Bronchus (tissue), 1 donor: ENCODE results near the genes PNMA8A, TMEM160, CCDC9 and INAFM1.

GRCh38 chr19:46412569-46412975 is 792 bp downstream of the CCDC8 start:
- PRO-cap = no peak

DNA sequence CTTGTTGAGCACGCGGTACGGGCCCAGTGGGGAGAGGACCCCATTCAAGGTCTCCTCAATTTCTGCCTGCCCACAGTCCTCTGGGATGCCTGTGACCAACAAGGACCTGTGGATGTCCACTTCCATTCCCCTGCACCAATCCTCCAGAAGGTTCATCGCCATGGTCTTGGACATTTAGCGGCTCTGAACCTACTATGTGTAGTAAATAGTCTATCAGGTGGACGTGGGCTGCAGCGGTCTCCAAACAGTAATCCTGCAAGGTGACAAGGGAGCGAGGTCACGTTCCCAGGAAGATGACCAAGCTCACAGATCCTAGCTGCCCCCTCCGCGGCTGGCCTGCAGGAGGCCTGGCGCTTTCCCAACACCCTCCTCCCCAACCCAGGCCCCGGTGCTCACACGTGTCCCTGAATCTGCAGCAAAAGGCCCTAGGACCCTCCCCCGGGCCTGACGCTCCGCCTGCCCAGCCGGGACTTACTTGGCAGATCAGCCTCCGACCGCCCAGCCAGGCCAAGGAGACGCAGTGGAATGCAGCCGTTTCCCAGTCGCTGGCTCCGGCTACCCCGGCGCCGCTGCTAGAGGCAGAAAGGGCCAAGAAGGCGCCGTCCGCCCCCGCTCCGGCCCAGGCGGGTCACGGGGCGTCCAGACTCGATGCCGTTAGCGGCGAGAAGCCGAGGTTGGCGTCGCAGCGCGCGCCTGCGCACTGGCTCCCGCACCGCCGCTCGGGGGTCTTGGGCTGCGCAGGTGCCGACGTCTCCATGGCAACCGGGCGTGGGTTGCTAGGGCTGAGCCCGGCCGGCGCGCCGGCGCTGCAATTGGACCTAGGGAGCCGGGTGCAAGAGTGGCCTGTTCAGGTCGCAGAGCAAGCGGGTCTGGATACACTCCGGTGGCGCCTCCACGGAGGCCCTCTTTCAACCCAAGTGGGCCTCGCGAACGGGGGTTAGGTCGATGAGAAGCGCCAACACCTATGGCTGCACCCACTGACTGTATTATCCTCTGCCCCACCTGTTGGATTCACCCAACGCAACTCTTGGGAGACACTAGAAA is at the start of gene PNMA8A:
TSS of gene PNMA8A (minus strand) at position 702 of the 1,044 bp plus-strand sequence.
- PRO-cap = no peak

DNA sequence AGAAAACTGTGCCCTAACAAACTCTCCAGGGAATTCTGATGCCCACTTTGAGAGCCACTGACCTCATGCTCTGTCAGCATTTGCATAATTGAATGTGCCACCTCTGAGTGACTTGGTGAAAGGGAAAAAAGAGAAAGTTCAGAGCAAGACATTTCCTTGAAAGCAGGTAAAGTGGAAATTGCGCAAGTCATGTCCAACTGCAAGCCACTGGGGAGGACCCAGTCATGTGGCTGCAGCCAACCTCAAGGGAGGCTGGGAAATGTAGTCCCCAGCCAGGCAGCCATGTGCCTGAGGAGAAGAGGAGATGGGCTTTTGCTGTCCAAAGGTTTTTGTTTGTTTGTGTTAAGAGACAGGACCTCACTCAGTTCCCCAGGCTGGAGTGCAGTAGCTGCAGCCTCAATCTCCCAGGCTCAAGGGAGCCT is 50.8 kb upstream of the PNMA8B start:
- PRO-cap = no peak

- PRO-cap = no peak
These were observed 4.3 kb downstream of the CALM3 start for GRCh38 chr19:46605305-46605904.

DNA sequence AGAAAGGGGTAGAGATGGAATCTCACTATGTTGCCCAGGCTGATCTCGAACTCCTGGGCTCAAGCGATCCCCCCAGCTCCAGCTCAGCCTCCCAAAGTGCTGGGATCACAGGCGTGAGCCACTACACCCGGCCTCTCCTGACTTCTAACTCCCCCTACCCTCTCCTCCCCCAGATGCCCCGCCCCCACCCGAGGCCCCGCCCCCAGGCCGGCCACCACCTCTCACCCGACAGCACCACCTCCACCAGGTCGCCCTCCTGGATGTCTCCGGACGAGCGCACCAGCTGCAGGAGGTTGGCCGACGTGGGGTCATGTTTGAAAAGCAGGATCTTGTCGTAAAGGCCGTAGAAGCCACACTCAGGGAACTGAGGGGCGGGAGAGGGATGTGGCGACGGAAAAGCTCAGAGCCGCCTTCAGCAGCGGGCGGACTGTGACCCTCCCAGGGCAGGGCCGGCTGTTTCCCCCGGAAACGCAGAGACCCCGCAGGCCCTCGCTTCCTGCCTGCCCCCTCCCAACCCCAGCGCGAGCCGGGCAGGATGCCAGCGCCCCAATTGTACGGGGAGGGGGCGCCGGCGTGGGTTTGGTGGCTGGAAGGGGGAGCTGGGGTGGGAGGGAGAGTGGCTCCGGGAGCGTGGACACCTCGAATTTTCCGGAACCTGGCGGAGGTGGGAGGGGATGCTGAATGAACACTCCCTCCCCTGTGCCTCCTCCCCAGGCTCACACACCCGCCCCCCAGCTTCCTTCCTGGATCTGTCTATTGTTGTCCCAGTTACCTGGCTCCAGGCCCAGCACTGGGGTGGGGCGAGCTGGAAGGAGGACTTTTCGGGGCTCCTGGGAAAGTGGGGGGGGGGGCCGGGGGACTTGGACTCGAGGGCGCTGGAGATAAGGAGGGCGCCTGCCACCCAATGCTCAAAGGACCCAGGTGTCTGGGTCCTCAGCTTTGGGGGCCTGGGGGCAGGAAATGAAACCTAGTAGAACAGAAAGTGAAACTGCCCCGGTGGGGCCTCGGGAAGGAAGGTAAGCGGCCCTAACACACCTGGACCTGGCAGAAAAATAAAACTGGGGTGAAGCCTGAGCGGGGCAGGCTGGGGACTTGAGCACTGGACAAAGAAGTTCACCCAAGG is 2.9 kb downstream of the PRKD2 start:
- PRO-cap = unidirectional peak, plus-strand start at position 246 of the sequence; unidirectional peak, plus-strand start at position 355 of the sequence; bidirectional peak, plus-strand start at position 790 of the sequence, minus-strand start at position 657 of the sequence; bidirectional peak, plus-strand start at position 1,055 of the sequence, minus-strand start at position 935 of the sequence

DNA sequence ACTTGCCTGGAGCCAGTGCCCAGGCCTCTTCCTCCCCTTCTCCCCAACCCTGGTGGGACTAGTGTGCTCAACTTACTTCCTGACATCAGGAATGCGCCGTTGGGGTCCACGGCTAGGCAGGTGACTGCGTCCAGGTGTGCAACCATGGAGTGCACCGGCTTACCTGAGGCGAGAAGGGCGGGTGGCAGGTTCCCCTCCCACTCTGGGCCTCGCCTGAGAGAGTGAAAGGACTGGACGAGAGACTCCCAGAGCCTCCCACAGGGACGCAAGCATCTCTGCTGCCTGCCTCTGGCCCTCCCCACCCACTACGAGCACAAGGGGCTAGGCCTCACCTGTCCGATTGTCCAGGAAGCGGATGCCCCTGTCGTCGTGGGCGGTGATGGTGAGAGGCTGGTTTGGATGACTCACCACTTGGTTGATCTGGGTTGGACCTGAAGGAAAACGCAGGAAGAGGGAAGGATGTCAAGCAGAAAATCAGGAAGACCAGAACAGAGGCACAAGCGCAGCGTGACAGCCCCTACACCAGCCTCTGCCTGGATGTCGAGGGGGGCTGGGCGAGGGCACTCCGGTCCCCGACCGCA is 5.1 kb upstream of the PRKD2 start:
- PRO-cap = no peak

DNA sequence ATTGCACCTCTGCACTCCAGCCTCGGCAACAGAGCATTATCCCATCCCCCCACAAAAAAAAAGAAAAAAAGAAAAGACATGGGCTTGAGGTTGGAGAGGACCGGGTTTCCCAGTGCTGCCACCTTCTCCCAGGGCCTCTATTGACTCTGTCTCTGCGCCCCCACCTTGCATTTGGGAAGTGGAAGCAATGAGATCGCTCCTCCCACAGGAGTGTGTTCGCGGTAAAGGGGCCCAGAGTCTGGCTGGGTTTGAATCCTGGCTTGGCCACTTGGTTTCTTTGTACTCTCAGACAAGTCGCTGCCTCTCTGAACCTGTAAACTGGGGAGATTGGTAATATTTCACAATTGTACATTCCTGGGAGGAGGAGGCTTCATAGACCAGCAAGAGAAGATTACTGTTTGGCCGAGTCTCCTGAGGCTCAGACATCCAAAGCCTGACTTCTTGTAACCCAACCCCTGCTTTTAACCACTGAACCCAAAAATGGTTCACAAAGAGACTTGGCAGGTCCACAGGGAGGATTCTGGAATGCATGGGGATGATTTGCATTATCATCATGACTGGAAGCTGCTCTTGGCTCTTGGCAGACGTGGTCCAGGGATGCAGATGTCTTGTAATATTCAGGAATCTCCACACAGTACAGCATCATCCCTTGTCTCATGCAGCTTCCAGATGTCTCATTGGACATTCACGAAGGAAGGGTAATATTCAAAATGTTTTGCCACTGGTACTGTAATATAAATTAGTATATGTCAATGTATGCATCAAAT is 13.6 kb upstream of the STRN4 start:
- PRO-cap = no peak

GRCh38 chr19:46812922-46814081 is 24.9 kb upstream of the SLC1A5 start:
- PRO-cap = bidirectional peak, plus-strand start at chr19:46813111, minus-strand start at chr19:46813029; bidirectional peak, plus-strand start at chr19:46813370, minus-strand start at chr19:46813264; unidirectional peak, minus-strand start at chr19:46813698

DNA sequence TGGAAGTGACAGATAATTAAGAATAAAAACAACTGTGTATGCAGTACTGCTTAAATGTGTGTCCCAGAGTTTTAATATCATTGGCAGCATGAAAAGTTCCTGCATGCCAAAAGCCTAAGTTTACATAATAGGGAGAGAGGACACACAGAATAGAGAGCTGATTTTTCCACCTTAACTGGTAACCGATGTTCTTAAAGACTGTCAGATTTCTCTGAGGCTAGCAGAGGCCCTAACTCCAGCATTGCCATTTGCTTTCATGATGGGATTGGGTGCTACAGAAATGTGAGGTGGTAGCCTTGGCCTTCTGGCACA is 4.0 kb downstream of the ARHGAP35 start:
- PRO-cap = no peak

DNA sequence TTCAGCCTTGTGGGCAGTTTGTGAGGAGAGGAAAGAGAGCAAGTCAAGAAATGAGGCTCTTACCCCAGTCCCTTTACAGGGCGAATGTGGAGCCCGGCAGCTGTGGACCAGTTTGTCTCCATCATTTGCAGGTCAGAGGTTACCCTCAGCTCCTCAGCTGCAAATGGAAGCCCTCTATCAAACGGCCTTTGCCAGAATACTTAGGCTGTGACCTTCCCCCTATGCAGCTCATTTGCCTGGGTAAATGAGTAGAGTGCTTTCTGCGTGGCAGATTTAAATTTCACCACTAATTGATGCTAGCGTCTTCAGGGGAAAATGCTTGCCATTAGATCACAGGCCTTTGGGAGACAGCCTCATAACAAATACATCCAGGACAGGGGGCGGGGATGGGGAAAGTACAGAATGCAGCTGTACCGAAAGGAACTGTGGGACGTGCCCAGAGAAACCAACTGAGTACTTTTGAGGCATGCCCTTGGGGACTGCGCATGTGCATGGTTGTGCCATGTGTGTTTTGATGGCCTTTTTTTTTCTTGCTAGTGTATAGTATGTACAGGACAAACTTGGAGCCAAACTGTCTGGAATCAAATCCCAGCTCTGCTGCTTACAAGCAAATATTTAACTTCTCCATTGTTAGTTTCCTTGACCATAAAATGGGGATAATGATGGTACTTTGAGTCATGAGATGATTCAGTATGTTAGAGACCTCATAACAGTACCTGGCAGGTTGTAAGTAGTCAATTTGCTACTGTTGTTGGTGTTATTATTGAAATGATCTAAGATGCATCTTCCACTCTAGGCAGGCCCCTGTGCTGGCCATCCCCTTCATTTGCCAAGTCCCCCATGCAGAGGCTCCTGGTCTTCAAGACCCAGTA is 68.5 kb upstream of the NPAS1 start:
- PRO-cap = no peak

DNA sequence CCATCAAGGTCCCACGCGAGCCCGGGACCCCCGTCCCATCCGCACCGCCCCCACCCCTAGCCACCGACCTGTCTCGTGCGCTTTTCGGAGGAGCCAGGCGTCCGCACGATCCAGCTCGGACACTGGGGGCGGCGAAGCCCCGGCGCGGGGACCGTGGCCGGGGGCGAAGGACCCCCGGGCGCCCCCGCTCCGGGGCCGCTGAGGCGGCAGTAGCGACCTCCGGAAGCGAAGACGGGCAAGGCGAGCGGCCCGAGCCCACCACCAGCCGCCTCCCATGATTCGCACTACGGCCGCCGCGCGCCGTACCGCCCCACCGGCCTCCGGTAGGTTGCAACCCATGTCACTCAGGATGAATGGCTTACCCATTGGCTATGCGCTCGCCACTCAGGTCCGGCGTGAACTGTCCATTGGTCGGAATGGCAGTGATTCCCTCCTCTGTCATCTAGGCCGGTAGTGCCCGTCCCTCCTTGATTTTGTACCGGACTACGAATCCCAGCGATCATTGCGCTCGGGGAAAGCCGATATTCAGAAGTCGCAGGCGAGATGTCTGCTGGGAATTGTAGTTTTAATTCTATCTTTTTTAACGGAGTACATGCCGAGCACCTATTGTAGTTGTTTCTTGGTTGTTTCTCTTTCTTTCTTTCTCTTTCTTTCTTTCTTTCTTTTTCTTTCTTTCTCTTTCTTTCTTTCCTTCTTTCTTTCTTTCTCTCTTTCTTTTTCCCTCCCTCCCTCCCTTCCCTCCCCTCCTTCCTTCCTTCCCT is at the start of gene TMEM160:
TSS of gene TMEM160 (minus strand) at position 286 of the 761 bp plus-strand sequence.
- PRO-cap = unidirectional peak, minus-strand start at position 233 of the sequence; bidirectional peak, plus-strand start at position 574 of the sequence, minus-strand start at position 276 of the sequence

GRCh38 chr19:47157941-47158212 is 27.2 kb downstream of the SAE1 start:
- PRO-cap = no peak

- PRO-cap = no peak
These were observed 28.3 kb downstream of the SAE1 start for GRCh38 chr19:47158810-47159474.

DNA sequence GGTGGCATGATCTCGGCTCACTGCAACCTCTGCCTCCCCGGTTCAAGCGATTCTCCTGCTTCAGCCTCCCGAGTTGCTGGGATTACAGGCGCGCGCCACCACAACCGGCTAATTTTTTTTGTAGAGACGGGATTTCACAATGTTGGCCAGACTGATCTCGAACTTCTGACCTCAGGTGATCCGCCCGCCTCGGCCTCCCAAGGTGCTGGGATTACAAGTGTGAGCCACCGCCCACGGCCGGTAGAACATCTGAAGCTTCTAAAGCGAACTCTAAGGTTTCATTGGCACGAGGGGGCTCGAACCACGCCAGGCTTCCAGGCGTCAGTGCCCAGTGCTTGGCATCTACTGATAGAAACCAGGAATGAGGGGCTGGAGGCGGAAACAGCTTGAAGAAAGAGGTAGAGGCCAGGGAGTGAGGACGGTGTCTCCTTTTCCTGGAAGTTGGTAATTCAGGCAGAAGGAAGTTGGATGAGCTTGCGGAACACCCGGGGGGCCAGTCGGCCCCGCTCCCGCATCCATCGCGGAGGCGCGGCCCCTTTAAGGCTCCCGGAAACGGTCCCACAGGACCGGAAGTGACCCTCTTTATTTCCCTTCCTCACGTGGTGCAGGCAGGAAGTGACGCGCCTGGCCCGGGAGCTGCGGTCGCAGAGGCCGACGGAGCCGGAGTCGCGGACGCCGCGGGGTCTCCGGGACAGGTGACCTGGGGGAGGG is at the start of gene CCDC9:
TSS of gene CCDC9 (plus strand) at position 611 of the 711 bp plus-strand sequence.
- PRO-cap = bidirectional peak, plus-strand start at position 611 of the sequence, minus-strand start at position 558 of the sequence

DNA sequence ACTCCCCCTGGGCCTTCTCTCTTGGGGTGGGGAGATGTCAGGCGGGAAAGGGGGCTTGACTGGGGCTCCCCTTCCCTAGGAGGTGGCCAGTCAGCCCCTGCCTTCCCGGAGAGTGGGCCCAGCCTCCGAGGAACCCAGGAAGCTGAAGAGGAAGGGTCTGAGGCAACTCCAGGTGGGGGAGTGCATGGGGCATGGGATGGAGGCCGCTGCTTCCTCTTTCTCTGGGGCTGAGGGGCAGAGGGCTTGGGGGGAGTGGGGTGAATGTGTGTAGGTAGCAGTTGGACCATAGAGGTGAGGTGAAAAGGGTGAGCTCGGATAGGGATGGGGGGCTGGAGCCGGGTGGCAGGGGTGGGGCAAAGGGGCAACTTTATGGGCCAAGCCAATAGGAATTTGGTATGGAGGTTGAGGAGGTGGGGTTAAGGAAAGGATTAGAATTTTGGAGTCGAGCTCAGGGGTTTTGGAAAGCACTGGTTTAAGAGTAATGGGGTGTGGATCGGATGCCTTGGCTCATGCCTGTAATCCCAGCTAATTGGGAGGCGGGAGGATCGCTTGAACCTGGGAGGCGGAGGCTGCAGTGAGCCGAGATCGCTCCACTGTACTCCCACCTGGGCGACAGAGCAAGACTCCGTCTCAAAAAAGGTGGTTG is 2.6 kb upstream of the INAFM1 start:
- PRO-cap = no peak

- PRO-cap = bidirectional peak, plus-strand start at chr19:47274435, minus-strand start at chr19:47274229; bidirectional peak, plus-strand start at chr19:47274883, minus-strand start at chr19:47274657
These were observed 347 bp upstream of the INAFM1 start for GRCh38 chr19:47274281-47274794.

- PRO-cap = bidirectional peak, plus-strand start at chr19:47274883, minus-strand start at chr19:47274657
These were observed at the start of gene INAFM1 for GRCh38 chr19:47274795-47275115. INAFM1 (plus strand) TSS chr19:47274885.

DNA sequence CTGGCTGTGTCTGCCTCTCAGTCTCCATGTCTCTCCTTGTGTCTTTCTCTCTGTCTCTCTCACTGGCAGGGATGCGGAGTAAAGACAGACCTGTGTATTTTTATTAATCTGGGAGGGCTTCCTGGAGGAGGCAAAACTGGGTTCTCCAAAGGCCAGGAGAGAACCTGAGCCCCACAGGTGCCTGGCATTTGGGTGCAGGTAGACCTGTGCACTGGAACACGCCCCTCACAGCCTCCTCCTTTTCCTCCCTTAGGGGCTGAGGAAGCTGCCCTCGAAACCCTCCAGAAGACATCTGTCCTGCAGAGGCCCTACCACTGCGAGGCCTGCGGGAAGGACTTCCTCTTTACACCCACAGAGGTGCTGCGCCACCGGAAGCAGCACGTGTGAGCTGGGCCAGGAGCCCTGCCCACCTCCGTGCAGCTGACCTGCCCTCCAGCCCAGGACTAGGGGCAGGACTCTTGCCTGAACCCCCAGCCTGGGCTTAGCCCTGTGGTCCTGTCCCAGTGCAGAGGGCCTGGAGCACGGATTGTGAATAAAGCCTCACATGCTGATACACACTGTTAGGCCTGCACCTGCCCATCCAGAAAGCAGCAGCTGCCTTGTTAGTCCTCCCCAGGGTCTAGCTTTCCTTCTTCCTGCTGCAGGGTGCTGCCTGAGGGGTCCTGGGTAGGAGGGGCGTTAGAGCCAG is 32.8 kb downstream of the DHX34 start:
- PRO-cap = no peak

GRCh38 chr19:47471494-47471712 is 290 bp downstream of the SLC8A2 start:
- PRO-cap = no peak

DNA sequence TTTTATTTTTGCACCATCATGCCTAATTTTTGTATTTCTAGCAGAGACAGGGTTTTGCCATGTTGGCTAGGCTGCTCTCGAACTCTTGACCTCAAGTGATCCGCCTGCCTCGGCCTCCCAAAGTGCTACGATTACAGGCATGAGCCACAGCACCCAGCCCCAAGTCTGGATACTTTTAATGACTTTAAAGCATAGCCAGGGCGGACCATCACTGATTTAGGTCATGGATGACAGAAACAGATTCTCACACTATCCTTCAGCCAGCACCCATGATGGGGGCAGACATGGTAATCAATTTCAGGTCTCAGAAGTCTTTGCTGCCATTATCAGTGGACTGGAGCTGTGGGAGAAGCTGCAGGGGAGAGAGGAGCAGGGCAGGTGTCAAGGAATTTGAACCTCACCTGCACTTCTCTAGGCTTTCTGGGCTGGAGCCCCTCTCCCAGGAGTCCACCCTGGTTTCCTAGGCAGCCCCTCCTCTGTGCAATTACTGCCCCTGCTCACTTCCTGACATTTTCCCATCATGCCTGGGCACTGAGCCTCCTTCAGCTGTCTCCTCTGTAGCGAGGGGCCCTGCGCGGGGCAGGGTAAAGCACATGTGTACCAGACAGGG is 2.5 kb upstream of the KPTN start:
- PRO-cap = no peak